AG04449 (cell line): ENCODE data around the genes H2AC12, ZNF184 and H2BC17.

DNA sequence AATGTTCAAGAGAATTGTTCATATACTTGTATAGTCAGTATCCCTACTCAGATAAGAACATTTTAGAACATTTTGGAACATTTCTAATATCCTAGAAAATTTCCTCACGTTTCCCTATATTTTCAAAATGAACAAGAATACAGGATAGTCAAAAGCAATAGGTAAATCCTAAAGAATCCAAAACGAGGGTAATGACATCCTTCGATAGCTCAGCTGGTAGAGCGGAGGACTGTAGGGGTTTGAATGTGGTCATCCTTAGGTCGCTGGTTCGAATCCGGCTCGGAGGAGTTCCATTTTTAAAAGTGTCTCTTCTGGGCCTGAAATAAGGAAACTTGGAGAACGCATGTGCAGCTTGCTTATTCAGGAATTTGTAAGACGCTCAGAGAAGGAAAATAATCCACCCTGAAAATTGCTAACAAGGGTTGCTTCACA, 2.1 kb upstream of the ABT1 start:
- RRBS = no CpG with 5 or more reads among the region's 10 CpGs

DNA sequence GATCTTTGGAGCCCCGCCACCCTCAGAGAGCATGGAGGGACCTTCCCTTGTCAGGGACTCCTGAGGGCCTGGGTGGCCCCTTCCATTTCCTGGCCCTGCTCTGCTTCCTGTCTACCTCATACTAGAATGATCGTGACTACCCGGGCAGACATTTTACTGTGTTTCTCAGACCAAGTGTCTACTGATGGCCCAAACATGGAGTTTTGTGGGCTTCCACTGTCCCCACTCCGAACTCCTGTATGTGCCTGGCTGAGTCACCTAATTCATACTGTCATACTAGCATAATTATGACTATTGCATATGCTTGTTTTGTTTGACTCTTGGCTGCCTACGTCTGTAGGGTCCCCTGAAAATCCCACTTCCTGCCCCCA, 1.8 kb downstream of the ABT1 start:
- RRBS = no CpG with 5 or more reads among the region's 5 CpGs

DNA sequence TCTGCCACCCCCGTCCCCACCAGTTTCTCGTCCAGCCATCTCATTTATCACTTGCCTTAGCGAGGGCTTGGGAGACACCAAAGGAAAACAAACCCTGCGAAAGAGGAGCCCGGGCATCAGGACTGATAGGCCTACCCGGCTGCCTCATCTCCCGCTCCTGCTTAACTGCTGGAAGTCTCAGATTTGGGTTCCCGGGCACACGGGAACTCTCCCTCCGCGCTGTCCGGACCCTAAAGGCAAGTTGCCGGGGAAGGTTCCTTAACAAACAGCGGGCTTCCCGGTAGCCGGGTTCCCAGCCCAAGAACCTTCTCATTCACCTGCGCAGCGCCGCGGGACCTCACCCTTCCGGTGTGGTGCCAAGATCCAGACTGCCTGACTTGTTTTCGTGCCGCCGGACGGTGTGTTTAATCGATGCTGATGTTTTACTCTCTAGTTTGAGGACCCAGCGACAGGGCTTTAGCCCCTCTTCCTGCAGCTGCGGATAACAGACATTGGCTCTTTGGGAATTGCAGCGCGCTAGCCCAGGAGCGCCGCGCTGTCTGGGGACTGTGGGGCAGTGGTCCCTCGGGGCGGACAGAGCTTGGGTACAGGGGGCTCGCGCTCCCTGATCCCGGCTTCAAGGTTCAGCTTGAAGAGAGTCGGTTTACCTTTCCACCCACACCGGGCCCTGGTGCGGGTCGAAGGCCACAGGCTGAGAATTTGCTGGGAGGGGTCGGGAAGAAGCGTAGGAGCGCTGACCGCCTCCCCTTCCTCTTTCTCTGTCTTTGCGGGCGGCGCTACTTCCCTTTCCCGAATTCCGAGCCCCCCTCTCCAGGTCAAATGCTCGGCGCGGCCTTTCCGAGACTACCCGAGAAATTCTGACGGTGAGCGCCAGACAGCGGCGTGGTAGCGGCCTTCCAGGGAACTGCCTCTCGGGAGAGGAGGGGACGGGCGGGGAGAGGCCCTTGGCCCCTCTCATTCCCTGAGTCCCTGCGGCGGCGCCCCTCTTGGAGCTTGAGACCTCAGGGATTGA, 17.1 kb downstream of the ABT1 start:
- RRBS = 5% methylated on average over 11 of the region's 67 CpGs

DNA sequence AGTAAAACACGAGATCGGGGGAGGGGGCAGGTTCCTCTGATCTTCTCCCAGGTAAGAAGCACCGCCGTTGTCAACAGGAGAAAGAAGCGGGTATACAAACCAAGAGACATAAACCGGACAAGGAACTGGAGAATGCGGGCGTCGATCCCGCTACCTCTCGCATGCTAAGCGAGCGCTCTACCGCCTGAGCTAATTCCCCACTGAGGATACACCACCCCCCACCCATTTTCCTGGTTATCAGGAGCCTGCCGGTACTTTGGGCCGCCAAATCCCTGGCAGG, 111.3 kb upstream of the ZNF322 start:
- RRBS = no CpG with 5 or more reads among the region's 16 CpGs

GRCh38 chr6:27049972-27050511, 82.6 kb downstream of the H2BC11 start:
- RRBS = 23% methylated on average over 2 of the region's 21 CpGs

GRCh38 chr6:27146942-27147841, at the start of gene H2AC12:
Gene H2AC12 (plus strand): TSS chr6:27147106.
- RRBS = no CpG with 5 or more reads among the region's 42 CpGs

DNA sequence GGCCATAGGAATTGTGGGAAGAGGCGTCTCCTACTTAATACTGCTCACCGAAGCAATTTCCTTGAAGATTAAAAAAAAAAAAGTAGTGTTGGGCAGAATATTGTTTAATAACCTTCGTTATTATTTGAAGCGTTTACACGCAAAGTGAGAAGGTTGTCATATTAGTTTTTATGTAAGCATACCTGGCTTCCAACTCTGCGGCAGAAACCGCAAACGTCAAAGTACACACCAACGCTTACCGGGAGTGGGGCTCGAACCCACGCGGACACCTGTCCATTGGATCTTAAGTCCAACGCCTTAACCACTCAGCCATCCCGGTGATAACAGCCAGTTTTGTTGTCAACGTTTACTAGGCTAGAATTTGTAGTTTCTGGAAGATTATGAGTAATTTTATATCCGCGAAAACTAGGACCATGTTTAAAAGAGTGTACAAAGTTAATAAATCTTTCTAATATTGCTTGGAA, 17.1 kb upstream of the PRSS16 start:
- RRBS = 8% methylated on average over 4 of the region's 18 CpGs

DNA sequence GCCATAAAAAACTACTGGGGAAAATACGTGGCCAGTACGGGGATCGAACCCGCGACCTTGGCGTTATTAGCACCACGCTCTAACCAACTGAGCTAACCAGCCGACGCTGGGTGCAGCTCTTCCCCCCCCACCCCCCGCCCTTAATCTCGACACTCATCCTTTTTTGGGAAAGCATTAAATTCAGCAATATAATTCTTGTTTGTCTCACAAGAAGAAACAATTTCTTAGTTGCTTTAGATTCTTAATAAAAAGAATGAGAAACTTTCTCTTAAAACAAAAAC, 27.6 kb downstream of the PRSS16 start:
- RRBS = no CpG with 5 or more reads among the region's 11 CpGs

- RRBS = 9% methylated on average over 3 of the region's 30 CpGs
These were observed 32.1 kb downstream of the PRSS16 start for GRCh38 chr6:27279365-27280159.

DNA sequence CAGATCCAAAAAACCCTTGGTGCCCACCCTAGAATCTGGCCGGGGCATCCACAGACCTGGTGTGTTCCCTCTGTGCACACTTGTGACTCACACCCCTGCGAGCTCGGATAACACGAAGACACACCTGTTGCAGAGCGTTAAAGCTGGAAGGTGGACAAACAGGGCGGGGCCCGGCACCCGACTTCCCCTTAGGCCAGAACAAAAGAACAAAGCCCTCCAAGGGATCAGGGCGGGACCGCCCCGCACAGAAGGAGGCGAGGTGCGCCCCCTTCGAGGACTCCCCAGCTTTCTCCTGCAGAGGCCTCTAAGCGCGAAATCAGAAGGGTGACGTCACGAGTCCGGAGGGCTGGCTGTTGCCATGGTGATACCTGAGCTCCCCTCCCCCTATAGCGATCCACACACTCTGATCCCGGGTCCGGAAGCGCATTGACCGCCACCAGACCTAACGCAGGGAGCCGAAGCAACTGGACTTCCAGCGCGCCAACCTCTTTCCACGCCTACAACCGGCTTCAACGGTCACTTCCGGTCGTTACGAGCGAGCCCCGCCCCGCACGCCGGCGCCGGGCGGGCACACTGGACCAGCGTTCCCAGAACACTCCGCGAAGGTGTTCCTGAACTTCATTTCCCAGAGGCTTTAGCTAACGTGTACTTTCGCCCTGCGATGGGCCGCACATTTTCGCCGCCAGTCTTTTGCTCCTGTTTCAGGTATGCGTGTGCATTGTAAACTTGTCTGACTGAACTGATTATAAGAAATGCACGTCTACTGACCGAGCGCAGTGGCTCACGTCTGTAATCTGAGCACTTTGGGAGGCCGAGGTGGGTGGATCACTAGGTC, at the start of gene ZNF184:
ZNF184 (minus strand) TSS at position 501 of the 835 bp plus-strand sequence.
- RRBS = under 1% methylated on average over 12 of the region's 57 CpGs

DNA sequence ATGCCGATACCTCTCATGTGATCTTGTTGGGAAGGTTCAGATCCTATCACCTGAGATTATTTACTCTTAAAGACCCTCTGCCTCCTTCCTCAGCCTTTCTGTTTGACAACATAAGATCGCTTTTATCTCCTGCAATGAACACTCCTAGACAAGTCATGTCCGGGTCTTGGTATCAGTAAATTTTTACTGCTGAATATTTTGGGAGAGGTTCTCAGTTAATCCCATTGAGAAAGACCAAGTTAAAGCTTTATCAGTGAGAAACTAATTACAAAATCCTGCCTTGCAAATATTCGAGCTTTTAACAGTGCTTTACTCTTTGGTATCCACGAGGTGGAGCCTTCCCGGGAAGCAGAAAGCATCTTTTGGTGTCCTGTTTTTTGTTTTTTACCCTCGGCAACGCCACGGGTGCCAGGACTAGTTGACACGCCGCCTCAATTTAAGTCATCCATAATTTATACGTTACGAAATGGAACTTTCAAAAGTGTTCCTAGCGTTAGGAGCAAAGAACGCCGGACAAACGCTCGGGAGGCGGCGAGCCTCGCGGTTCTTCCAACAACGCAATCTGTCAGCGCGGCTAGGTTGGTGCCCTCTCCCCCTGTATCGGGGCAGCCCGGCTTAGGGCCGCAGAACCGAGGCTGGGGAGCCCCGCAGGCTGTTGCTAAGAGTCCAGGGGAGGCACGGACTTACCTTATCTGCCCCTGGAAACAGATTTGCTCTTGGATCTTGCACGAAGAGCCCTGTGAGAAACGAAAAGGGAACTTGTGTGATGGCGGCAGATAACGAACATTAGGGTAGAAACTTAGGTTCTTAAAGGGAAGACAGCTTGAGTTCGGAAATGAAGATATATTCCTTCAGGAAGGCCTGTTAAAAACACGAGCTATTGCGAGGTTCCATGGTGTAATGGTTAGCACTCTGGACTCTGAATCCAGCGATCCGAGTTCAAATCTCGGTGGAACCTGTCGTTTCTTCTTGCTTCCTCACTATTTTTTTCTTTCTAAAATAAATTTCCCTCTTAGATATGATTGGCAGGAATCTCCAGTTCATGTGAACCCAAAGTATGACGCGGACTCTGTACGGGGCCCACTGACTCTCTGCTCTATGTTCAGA, 46.1 kb upstream of the ZNF184 start:
- RRBS = 0% methylated on average over 9 of the region's 45 CpGs

DNA sequence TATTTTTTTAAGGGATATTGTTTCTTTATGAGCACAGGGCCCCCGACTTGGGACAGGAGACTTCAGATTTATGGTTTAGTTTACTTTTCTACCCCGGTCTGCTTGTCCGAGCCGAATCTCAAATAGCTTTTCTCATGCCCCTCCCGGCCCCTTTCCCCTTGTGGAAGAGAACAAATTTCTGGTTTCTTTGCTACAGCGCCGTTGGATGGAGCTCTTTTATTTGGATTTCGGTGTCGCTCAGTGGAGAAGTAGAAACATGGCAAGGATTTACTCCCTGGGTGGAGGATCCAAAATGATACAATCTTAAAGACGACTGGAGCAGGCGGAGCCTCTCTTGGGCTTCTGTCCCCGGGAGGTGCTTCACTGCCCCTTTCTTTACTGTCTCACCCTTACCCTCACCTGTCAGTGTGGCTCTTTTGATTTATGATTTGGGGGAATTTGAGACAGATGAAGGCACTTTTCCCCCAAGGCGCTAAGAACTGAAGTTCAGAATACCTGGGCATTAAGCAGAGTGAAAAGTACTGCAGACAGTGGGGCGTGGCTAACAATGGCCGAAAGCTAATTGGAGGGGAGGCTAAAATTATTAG, 144.8 kb upstream of the ZNF184 start:
- RRBS = 0% methylated on average over 1 of the region's 15 CpGs

GRCh38 chr6:27752216-27752698, 55.5 kb downstream of the H2BC13 start:
- RRBS = no CpG with 5 or more reads among the region's 10 CpGs

DNA sequence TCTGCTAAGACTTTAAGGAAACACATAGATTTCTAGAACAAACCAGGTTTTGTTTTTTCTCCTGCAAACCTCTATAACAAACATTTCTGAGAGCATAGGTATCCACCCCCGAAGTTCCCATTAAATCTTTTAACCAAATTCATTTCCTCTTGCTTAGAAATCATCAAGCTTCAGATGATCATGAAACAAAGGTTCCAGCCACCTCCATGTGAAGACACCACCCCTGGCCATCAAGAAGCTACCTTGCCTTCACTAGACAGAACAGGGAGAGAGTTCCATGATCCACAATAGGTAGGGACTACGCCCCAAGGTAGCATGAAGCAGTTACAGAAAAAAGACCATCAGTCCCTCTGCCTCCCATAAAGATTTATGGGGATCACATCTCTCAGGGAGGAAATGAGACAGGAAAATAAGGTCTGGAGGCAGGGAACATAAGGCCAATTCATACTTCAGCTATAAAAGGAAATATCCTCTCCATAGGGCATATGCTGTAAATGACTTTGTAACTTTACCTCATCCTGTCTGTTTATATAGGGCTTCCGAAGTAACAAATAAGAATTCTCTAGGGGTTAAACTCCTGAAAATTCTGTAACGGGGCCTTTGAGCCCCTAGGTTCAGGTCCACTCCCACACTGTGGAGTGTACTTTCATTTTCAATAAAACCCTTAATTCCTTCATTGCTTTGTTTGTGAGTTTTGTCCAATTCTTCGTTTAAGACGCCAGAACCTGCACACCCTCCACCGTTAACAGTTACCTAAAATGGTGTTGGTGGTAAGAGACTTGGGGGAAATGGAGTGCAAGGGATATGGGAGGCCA, 25.0 kb downstream of the H2BC13 start:
- RRBS = no CpG with 5 or more reads among the region's 7 CpGs

GRCh38 chr6:27792746-27793419, 14.8 kb downstream of the H2BC13 start:
- RRBS = no CpG with 5 or more reads among the region's 22 CpGs

GRCh38 chr6:27863948-27864416, 1.1 kb upstream of the H2AC16 start:
- RRBS = no CpG with 5 or more reads among the region's 25 CpGs

DNA sequence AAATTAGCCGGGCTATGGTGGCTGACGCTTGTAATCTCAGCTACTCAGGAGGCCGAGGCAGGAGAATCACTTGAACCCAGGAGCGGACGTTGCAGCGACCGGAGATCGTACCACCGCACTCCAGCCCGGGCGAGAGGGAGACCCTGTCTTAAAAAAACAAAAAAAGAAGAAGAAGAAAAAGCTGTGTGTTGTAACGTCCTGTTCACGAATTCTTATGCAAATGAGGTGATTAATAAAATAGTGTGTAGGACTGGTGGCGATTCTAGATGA, 285 bp upstream of the H2AC16 start:
- RRBS = no CpG with 5 or more reads among the region's 14 CpGs

GRCh38 chr6:27866505-27866912, 879 bp downstream of the H1-5 start:
- RRBS = no CpG with 5 or more reads among the region's 11 CpGs

DNA sequence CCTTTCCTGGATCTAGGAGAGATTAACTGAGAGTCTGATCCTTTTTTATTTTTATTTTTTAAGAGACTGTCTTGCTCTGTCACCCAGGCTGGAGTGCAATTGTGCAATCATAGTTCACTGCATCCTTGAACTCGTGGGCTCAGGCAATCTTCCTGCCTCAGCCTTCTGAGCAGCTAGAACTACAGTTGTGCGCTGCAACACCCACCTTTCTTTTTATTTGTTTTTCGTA, 1.4 kb downstream of the H3C12 start:
- RRBS = no CpG with 5 or more reads among the region's 3 CpGs

DNA sequence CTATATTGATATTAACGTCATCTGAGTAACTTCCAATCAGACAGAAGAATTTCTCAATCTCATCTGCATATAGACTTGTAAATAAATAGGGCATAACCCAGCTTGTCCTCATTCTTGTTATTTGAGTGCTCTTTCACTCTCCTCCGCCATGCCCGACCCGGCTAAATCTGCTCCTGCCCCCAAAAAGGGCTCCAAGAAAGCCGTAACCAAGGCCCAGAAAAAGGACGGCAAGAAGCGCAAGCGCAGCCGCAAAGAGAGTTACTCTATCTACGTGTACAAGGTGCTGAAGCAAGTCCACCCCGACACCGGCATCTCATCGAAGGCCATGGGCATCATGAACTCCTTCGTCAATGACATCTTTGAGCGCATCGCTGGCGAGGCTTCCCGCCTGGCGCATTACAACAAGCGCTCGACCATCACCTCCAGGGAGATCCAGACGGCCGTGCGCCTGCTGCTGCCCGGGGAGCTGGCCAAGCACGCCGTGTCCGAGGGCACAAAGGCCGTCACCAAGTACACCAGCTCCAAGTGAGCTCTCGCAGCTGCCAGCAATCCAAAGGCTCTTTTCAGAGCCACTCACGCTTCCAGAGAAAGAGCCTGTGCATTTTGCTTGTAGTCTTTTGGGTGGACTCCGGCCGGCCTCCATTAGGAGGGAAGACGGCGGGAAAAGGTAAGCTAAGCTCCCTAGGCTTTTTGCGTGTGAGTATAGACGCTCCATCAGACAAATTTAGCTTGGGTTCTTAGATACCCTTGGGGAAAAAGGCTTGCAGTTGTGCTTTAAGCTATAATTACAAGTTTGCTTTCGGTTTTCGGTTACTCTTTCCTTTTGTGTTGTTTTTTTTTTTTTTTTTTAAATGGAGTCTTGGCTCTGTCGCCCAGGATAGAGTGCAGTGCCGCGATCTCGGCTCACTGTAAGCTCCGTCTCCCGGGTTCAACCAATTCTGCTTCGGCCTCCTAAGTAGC, at the start of gene H2BC17:
H2BC17 (plus strand) TSS at position 111 of the 960 bp plus-strand sequence.
- RRBS = no CpG with 5 or more reads among the region's 46 CpGs